ENCODE results near the gene TSPAN18.

GRCh38 chr11:35715291-35715938 lies 52.8 kb downstream of the TRIM44 start:
- PRO-cap, 2 experiments = no peak in any of the 2 experiments

DNA sequence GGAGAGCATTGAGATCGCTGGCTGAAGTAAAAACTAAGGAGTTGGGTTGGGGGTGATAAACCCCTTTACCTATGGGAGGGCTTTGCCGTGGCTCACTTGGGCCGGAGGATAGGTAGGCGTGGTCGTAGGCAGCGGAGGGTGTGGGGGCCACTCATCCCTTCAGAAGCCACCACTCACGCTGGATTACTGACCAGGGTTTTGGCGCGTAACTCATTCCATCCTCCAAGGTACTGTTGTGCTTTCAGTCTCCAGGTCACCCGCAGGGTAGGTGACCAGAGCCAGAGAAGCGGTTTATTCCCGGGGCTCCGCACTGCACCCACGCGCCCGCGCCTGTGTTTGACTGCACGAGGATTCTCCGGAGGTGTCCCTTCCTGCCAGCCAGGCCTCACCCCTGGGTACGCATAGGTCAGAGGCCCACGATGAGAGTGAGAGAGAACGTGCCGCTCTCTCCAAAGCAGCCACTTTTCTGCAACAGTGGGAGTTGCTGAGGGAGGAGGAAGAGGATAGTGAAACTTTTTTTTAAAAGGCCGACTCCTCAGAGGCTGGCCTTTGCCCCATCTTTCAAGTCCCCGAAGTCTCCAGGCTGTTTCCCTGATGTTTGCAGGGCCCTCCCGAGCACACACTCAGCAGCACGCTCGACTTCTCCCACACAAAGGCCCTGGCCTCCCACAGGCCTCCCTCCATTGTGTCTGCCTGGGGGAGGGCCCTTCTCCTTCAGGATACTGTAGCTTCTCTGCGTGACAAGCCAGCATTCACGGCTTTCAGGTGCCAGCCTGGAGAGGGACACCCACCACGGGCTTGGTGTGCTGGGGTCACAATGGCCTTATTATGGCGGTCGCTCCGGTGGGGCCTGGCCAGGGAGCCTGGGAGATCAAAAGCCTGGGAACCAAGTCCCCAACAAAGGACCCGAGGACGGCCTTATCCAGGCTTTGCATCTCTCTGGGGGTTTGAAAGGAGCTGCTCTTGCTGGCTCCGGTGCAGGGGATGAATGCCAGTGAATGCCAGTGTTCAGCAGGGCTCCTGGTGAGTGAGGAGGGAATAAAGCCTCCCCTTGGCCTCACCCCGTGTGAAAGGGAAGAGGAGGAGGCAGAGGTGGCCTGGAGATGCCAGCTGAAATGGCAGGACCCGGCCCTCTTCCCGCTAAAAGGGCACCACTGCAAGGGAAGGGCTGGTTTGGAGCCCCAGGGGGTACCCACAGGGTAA lies 55.2 kb downstream of the TRAF6 start:
- PRO-cap, 2 experiments = no peak in any of the 2 experiments

DNA sequence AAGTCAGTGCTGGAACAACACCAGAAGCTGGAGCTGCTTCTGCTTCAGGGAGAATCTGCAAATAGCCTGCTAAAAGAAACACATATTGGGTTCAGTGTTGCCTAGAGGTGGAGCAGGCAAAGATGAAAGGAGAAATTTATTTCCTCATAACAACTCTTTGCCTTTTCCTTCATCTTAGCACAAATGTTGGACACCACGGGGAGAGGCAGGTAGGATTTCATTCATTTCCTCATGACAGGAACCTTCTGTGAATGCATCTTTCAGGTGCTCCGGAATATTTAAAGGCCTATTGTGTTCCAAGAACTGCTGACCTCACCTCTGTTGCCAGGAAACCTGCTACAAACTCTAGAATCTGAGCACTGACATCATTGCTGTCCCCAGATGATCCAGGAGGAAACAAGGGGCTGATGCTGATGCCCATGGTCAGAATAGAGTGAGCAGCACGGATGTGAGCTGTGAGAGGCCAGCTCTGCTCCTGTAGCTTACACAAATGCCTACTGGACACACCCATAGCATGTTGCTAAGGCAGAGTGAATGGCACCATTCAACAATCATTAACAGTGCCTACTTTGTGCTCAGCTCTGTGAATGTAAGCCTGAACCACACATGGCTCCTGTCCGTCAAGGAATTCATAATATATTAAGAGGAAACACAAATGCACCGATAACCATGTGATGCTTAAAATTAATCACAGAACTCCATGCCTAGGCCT lies 276.8 kb upstream of the API5 start:
- PRO-cap, 2 experiments = no peak in any of the 2 experiments

DNA sequence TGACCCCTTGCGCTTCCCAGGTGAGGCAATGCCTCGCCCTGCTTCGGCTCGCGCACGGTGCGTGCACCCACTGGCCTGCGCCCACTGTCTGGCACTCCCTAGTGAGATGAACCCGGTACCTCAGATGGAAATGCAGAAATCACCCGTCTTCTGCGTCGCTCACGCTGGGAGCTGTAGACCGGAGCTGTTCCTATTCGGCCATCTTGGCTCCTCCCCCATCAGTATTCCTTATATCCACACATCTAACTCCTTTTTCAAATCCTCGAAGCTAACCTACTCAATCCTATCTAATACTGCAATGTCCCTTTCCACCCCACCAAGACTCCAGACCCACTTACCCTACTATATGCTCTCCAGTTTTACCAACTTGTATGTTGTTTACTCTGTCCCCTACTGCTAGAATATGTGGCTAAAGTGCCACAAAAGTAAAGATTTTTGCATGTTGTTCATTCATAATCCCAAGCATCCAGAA lies 6.8 kb upstream of the TTC17 start:
- PRO-cap, 2 experiments = no peak in any of the 2 experiments

DNA sequence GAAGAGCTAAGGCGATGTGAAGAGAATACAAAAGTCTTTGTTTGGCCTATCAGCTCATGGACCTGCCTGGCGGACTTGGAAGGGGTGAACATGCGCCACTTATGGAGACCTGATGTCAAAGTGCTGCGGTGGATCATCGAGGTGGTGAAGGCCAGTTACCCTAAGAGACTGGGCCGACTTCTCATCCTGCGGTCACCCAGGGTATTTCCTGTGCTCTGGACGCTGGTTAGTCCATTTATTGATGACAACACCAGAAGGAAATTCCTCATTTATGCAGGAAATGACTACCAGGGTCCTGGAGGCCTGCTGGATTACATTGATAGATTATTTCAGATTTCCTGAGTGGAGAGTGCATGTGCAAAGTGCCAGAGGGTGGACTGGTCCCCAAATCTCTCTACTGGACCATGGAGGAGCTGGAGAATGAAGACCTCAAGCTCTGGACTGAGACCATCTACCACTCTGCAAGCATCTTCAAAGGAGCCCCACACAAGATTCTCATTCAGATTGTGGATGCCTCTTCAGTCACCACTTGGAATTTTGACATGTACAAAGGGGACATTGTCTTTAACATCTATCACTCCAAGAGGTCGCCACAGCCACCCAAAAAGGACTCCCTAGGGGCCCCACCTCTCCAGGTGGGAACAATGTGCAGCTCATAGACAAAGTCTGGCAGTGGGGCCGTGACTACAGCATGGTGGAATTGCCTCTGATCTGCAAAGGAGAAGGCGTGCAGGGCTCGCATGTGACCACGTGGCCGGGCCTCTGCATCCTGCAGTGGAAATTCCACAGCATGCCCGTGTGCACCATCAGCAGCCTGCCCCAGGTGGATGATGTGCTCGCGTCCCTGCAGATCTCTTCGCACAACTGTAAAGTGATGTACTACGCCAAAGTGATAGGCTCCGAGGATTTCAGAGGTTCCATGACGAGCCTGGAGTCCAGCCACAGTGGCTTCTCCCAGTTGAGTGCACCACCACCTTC lies 18.2 kb downstream of the ALKBH3 start:
- PRO-cap, 2 experiments = no peak in any of the 2 experiments

- PRO-cap, 2 experiments = no peak in any of the 2 experiments
Observed at GRCh38 chr11:43937212-43937733, 5.2 kb upstream of the C11orf96 start.

- PRO-cap, 2 experiments = peak in 1 of 2 experiments; most common minus-strand start chr11:43984552 (in 1)
Observed at GRCh38 chr11:43984268-43984657, 41.8 kb downstream of the C11orf96 start.

GRCh38 chr11:43989613-43990291 lies 47.3 kb downstream of the C11orf96 start:
- PRO-cap, 2 experiments = peak in 1 of 2 experiments; most common plus-strand start chr11:43989885 (in 1); most common minus-strand start chr11:43989751 (in 1)

GRCh38 chr11:44188264-44188868 lies 92.9 kb downstream of the EXT2 start:
- PRO-cap, 2 experiments = no peak in any of the 2 experiments

GRCh38 chr11:44308958-44309569 lies 875 bp downstream of the ALX4 start:
- PRO-cap, 2 experiments = no peak in any of the 2 experiments

- PRO-cap, 2 experiments = no peak in any of the 2 experiments
Observed at GRCh38 chr11:44530631-44531145, 34.8 kb upstream of the CD82 start.

GRCh38 chr11:44564174-44564954 lies 1.1 kb upstream of the CD82 start:
- PRO-cap, 2 experiments = peak in 1 of 2 experiments; most common plus-strand start chr11:44564427 (in 1)

GRCh38 chr11:44574591-44575042 lies 9.2 kb downstream of the CD82 start:
- PRO-cap, 2 experiments = no peak in any of the 2 experiments

GRCh38 chr11:44596176-44596446 lies 30.6 kb downstream of the CD82 start:
- PRO-cap, 2 experiments = peak in 2 of 2 experiments; most common plus-strand start chr11:44596304 (in 1); most common minus-strand start chr11:44596230 (in 2)

DNA sequence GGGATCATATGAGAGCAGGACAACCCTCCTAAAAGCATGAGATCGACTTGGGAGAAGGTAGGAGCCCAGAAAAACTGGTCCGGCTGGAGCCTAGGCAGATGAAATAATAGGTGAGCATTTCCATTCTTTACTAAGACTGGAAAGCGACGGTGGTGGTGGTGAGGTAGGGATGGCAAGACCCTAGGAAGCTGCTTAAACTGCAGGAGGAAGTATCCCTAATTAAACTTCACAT lies 35.6 kb upstream of the TSPAN18 start:
- PRO-cap, 2 experiments = no peak in any of the 2 experiments

GRCh38 chr11:44726612-44727826 lies at the start of gene TSPAN18:
TSPAN18 (plus strand) TSS chr11:44726962.
- PRO-cap, 2 experiments = peak in 2 of 2 experiments; most common plus-strand start chr11:44726988 (in 2); most common minus-strand start chr11:44726862 (in 2)

DNA sequence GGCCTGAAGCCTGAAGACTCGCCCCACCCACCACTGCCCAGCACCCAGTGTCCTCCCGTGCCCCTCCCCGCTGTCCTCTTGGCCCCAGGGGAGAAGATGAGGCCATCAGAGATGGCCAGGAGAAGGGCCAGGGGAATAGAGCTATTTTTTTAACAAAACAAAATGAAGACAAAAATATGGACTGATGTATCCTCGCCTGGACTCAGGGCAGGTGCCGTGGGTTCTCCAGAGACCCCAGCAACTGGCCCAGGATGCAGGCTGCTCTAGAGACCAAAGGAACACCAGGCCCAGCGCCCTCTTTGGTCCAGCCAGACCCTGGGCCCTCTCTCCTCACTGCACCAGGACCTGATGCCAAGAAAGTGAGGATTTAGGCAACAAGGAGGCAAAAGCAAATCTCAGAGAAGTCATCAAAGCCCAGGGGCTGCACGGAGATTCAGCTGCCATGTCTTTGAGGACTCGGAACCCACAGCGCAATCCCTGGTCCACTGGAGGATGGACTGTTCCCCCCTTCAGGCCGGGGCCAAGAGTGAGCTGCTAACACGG lies 21.4 kb downstream of the TP53I11 start:
- PRO-cap, 2 experiments = no peak in any of the 2 experiments

DNA sequence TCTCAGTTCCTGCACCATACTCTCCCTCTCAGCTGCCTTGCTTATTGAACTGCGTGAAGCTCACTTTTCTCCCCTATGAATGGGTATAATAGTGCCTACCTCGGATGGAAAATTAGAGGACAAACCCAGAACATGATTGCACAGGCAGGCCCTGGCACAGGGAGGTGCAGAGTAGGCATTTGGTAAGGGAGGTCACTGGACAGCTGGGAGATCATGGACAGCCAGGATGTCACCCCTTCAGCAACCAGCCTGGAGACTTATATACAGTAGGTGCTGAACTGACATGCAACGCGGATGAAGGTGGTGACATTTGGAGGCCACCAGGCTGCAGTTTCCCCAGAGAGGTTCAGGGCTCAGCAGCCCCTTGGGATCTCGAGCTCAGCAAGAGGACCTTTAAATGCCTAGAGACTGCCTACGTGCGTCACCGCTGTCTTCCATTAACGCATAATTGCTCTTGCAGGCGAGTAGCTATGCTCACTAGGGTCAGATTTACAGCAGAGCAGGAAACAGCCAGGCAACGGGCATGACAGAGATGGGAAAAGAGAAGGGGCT lies 78.5 kb upstream of the TP53I11 start:
- PRO-cap, 2 experiments = no peak in any of the 2 experiments

GRCh38 chr11:45094276-45094701 lies 52.1 kb upstream of the PRDM11 start:
- PRO-cap, 2 experiments = no peak in any of the 2 experiments

DNA sequence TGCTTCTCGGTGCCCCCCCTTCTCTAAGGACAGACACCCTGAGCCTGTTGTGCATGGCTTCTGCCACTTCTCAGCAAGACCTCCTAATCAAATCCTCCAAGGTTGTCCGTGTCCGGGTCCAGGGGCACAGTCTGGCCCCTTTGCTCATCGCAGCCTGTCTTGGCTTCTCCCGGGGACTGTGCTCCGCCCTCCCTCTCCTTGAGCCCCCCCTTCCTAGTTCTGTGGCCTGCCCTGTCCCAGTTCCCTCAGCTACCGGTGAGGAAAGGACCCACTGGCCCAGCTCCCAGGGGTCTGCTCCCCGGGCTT lies 12.3 kb downstream of the PRDM11 start:
- PRO-cap, 2 experiments = peak in 1 of 2 experiments; most common minus-strand start position 168 of the sequence (in 1)

Data from heart right ventricle (tissue), 2 donors.